Mammary epithelial cell (primary cell): ENCODE data around the genes BBX and SLC35A5.

GRCh38 chr3:106962846-106963119 is 414.5 kb upstream of the CCDC54 start:
- CAGE, long polyA plus RNA = no peak

- CAGE, long polyA plus RNA = no peak
- RRBS = 1% methylated on average over 12 of the region's 57 CpGs
Measured at GRCh38 chr3:107240301-107241196, 136.7 kb upstream of the CCDC54 start.

GRCh38 chr3:107263196-107263969 is 113.9 kb upstream of the CCDC54 start:
- CAGE, long polyA plus RNA = no peak
- RRBS = no CpG with 5 or more reads among the region's 9 CpGs

- CAGE, long polyA plus RNA = no peak
- RRBS = 1% methylated on average over 26 of the region's 61 CpGs
Measured at GRCh38 chr3:107522557-107523431, at the start of gene BBX. BBX (plus strand) TSS chr3:107522962.

DNA sequence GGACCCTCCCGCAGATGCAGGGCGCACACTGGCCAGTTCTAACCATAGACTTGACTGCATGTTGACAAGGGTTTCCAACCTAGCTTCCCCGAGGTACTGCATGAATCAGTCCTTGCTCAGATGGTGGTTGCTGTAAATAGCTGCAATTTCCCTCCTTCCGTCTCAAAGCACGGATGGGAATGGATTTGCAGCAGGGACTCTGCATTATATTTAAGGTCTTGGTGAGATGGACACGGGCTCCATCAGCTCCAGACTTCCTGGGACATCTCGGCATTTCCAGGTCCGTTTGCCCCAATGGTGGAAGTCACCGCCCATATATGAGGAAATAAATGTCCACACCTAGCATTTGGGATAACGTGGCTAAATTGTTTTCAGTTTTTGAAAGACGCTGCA is 162.7 kb downstream of the CD47 start:
- CAGE, long polyA plus RNA = no peak
- RRBS = no CpG with 5 or more reads among the region's 11 CpGs

DNA sequence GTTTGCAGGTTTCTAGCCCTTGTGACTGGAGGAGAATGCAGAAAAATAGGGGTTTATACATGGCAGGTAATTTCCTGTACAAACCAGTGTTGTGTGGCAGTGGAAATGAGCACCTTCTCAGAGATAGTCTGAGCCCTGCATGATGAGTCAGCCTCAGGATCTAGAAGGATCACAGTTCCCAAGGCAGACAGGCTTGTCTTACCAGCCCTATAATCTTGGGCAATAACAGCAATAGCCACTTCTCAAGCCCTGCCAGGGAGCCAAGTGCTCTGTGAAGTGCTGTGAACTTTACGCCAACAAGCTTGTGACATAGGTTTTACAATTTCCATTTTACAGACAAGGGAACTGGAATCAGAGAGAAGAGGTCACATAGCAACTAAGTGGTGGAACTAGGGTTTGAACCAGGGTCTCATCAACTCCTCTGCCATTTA is 89.4 kb downstream of the CD47 start:
- CAGE, long polyA plus RNA = no peak
- RRBS = no CpG with 5 or more reads among the region's 1 CpG

- CAGE, long polyA plus RNA = no peak
- RRBS = no CpG with 5 or more reads among the region's 3 CpGs
Measured at GRCh38 chr3:108040953-108041410, 49.8 kb downstream of the CD47 start.

DNA sequence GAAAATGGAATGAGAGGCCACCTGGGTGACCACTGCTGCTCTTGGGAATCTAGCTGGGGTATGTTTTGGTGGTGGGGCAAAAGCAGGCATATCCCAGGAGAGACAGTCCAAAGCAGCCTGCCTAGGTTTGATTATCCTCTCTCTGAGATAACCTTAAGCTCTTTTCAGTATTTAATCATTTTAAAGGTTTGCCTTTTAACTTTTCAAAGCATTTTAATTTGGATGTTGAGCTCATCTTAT is 2.0 kb upstream of the CD47 start:
- CAGE, long polyA plus RNA = no peak

DNA sequence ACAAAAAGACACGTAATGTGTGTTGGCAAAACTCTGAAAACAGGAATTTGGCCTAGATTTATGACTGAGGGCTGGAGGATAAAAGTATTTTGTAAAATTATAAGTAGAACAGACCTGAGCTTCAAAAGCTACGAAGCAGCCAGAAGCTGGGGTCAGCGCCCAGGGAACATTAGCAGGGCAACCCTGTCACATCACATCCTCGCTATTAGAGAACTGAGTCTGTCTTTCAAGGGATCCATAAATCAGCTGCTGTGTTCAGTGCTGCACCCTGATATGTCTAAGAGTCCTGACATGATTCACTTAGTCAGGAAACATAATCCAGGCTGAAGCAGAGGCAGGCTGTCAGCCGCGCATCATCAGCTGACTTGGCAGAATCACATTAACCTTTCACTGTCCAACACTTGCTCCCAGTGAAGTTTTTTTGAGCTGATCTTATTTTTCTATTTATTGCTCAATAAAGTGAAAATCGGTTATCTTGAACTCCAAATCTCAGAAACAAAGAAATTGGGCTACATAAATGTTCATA is 23.5 kb downstream of the MYH15 start:
- CAGE, long polyA plus RNA = no peak
- RRBS = no CpG with 5 or more reads among the region's 7 CpGs

- CAGE, long polyA plus RNA = no peak
- RRBS = no CpG with 5 or more reads among the region's 9 CpGs
Measured at GRCh38 chr3:110969576-110969938, 102.1 kb upstream of the NECTIN3 start.

DNA sequence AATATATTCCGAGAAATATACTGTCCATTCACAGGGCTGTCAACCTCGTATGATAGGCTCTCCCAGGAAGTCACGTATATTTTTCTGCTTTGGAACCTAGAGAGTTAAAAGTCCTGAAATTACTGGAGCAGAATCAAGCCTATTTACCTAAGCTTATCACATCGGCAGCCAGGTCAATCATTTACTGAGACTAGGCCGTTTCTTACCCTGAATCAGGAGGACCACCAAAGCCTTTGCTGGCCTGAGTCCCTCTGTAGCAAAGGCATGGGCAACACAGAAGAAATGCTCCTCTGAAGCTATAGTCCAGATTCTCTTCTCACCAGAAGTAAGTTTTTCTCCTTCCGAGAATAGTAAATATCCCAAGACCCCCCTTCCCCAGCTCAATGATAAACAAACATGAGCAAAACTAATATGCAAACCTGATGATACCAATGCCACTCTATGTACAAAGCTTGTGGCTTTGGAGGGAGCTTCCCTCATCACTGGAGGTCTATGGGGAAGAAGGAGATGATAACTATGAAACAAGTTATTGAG is 58.7 kb downstream of the PLCXD2 start:
- CAGE, long polyA plus RNA = no peak
- RRBS = no CpG with 5 or more reads among the region's 6 CpGs

DNA sequence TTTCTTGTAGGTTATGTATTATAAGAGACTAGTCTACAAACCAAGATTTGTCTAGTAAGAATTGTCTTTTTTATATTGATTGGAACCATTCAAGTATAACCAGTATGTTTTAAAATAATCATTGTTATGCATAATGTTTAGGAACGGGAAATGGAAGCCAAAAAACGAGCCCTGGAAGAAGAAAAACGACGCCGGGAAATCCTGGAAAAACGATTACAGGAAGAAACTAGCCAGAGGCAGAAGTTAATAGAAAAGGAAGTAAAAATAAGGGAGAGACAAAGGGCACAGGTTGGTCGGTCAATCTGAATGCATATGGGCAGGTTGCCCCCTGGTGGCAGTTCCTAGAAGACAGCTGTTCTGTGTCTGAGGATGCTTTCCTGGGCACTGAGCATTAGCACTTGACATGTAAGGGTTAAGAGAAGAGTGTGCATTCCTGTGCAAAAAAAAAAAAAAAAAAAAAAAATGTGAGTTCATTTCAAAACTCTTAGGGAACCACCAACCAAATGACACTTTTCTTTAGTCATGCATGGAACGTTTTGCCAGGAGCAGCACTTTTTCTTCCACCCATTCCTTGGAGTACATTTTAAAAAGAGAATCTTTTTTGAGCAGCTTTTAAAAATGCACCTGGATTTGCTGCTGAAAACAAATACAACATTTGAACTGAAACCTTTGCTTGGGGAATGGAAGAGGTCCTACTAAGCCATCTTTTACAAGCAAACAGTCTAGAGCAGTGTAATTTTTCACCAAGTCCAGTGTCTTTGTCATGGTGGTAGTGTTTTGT is 11.1 kb upstream of the ABHD10 start:
- CAGE, long polyA plus RNA = no peak
- RRBS = no CpG with 5 or more reads among the region's 8 CpGs

DNA sequence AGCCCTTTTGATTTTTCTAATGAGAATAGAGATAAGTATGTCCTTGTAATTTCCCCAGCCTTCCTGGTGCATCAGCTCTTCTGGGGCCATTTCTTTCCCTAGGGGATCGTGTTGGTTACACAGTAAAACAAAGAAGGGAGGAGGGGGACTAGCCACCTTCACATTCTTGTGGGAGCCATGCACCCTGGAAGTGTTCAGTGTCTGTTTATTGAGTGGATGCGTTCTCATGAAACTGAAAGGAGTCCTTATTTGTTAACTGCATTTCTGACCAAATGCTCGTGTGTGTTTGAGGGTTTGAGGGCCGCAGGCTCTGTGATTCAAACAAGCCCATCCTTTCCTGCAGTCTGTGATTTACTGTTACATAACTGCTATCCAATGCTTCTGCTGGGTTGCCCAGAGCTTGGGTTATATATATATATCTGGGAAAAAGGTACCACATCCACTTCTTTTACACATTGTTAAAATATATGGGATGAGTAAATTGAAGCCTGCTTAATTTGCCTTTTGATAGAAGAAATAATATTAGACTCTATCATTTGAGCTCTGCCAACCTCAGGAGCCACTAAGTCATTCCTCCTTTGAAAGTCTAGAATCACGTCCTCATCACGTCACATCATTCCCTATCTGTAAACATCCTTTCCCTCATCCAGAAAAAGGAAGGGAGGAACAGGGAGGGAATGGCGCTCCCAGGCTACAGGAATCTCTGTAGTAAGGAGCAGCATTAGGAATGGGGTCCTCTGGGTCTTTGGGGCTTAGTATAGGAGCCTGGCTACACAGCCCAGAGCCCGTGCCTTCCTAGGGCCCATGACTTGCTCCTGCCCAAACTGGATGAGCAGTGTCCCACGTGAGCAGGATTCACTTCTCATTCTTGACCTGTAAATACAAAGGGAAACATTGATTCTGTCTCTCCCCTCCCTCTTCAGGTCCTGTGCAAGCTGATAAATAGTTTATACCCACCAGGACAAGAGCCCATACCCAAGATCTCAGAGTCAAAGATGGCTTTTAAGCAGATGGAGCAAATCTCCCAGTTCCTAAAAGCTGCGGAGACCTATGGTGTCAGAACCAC is 1.5 kb downstream of the TAGLN3 start:
- CAGE, long polyA plus RNA = no peak
- RRBS = no CpG with 5 or more reads among the region's 10 CpGs

DNA sequence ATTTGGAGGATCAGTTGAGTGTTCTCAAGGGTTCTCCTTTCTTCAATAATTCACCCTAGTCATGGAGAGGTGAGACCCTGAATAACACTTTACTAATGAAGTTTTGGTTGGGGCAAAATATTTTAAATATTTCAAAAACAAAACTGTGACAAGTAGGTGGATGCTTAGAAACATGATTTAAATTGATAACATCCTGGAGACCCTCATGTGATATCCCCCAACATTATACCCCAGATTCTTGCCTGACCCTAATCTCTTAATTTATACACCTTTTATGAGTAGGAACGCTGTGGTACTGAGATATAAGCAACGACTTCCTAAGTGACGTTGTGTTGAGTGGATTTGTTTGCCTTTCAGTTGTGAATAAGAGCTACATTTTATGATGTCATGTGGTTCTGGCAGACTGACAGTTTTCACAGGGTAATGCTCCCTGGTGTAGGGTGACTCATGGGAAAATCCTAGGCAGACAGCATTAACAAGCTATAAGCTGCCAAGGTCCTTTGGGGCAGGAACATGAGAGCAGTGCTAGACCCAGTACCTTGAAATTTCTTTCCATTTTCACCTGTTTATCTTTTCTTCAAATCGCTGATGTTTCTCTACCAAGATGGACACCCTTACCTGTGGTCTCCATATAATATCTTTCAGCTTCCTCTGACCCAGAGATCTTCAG is 11.1 kb downstream of the C3orf52 start:
- CAGE, long polyA plus RNA = no peak
- RRBS = no CpG with 5 or more reads among the region's 4 CpGs

GRCh38 chr3:112113679-112114331 is 19.2 kb downstream of the GCSAM start:
- CAGE, long polyA plus RNA = no peak
- RRBS = no CpG with 5 or more reads among the region's 4 CpGs

DNA sequence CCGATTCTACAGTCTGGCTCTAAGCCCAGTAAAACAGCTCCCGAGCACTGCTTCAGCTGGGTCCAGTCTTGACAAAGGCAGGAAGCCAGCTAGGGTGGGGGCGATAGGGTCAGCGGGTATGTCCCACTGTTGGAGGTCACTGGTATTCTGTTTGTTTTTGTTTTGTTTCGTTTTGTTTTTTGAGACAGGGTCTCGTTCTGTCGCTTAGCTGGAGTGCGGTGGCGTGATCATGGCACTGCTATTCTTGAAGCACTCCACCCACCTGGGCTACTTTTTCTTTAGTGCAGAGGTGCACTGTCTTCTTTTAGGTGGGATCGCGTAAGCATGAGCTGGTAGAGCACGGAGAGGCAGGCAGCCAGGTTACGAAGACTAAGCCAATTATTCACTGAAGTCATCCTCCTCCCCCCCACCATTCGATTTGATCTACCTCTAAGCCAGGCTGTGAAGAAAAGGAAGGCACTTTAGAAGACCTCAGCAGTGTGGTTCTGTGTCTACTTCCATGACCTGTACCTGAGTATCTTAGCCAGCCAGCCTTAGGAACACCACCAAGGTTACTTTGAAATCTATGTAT is 16.2 kb downstream of the GCSAM start:
- CAGE, long polyA plus RNA = no peak
- RRBS = no CpG with 5 or more reads among the region's 14 CpGs

DNA sequence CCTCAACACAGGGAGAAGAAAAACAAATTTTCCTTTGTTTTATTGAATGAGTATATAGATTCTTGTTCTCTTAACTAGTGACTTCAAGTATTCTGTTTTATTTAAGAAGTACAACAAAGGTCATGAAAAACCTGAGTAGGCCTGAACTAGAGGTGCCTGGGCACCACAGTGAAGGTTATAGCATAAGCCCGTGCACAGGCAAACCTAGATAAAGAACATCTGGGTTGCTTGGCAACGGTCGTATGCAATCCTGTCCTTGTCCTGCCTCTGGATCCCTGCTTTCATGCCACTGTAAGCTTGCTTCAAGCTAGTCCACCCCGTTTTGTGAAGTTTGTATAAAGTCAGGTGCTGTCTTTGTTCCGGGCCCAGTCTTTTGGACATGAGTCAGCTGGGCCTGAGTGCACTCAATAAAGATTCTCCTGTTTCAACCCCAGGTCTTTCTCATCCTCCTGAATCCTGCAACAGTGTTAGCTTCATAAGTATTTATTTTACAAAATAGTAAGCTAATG is 14.1 kb upstream of the SLC9C1 start:
- CAGE, long polyA plus RNA = no peak
- RRBS = no CpG with 5 or more reads among the region's 5 CpGs

- CAGE, long polyA plus RNA = no peak
- RRBS = no CpG with 5 or more reads among the region's 3 CpGs
Measured at GRCh38 chr3:112353596-112353887, 20.6 kb downstream of the CD200 start.

DNA sequence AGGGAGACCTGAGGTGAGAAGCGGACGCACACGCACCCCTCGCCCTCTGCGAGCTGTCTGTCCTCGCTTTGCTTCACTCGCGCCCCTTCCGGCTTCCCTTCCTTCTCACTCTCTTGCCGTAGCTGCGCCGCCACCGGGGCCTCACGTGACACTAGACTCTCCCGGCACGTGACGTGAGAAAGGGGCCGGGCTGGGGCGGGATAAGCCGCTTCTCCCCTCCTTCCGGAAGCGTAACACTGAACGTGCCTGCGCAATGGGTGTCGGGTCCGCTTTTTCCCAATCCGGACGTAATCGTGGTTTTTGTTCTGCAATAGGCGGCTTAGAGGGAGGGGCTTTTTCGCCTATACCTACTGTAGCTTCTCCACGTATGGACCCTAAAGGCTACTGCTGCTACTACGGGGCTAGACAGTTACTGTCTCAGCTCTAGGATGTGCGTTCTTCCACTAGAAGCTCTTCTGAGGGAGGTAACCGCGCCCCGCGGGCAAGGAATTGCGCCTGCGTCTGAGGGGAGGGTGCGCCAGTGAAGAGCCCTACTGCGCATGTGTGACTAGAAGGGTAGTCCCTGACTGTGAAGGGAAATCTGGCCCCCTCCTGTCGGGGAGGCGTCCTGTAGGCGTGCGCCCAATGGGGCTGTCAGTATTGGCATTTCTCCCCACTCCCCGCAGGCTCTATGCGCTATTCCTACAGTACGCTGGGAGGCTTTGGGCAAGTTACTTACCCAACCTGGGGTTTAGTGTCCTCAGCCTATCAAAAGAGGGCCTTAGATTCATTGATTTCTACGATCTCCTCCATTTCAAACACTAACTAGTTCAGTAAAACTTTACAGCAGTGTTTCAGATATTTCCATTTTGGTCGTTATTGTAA is at the start of gene SLC35A5:
Gene SLC35A5 (plus strand): TSS at position 236 of the 864 bp plus-strand sequence.
- CAGE, long polyA plus RNA = no peak
- RRBS = 2% methylated on average over 7 of the region's 51 CpGs

GRCh38 chr3:112639574-112640270 is 1.2 kb downstream of the CCDC80 start:
- CAGE, long polyA plus RNA = no peak
- RRBS = no CpG with 5 or more reads among the region's 16 CpGs